ENCODE measurements around the genes SCN5A and TTC21A.

GRCh38 chr3:37432454-37433104 is 19.4 kb upstream of the ITGA9 start:
- PRO-cap = no peak

- PRO-cap = no peak
Observed at GRCh38 chr3:37453302-37454578, 1.8 kb downstream of the ITGA9 start.

- PRO-cap = no peak
Observed at GRCh38 chr3:37574602-37575149, 122.7 kb downstream of the ITGA9 start.

- PRO-cap = no peak
Observed at GRCh38 chr3:37812585-37812997, 49.1 kb upstream of the CTDSPL start.

DNA sequence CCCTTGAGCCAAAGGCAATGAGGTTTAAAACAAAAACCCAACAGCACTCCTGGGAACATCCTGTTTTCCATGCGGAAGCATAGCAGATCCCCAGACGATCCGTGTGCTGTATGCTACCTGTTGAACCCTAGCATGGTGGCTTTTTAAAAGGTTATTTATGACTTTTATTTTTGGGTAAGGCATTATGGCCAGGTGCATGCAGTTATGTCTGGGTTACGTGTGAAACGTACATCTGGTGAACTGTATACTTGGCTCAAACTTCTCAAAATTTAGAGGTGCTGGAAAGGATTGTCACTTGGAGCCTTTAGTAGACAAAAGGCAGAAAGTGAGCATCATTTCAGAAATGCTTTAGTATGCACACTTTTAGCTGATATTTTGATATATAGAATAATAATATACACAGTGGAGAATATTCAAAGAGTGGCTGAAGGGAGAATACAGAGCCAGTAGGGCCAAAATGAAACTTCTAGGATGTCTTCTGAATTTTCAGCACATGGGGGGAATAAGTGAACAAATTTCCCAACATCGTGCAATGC is 39.0 kb upstream of the CTDSPL start:
- PRO-cap = no peak

DNA sequence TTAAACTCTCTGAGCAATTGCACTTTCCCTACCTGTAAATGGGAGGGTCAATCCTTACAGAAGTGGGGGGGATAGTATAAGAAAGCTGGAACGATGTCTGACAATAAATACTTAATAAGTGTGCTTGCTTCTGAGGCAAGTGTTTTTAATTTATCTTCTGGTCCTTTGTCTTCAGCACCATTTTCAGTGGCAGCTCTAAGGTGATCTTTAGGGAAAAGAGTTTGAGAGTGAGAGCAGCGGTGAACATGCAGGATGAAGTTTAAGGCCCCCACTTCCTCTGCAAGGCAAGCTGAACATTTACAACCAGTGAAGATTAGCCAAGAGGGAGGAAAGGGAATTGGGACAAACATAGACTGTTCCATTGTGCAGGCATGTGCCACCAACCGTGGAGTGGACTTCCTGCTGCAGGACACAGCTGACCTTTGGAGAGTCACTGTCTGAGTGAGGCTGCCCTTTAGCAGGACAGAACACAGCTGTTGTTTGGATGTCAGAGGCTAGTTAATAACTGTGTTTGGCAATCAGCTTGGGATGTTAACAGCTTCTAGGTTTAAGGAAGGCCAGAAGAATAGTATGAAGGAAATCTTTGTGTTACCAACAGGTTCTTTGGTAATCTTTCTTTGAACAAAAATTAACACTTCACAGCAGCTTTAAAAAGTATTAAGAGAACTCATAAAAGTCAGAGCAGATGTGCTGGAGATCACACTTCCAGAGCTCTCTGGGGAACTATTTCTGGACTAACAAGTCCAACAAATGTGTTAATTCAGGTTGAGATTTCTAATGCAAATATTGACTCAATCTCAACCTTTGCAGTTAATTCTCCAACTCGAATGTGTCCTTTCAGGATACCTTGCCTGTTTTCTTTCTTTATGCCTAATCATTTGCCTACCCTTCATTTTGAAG is 31.3 kb downstream of the CTDSPL start:
- PRO-cap = no peak

DNA sequence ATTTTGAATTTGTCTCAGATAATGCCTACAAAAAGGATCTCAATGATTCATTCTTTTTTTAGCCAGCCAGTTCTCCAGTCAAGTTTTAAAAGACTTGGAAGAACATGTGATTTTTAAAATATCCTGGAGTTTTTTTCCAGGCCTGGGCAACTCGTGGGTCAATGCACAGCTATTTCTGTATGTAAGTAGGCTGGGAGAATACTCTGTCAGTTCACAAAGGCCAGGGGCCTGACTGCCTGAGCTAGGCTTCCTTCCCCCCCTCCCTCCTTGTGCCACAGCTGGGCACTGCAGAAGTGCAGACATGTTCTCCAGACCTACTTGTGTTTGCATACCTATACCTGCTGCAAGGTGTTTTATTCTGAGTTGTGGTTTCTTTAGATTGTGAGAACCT is 43.7 kb downstream of the CTDSPL start:
- PRO-cap = no peak

- PRO-cap = no peak
Observed at GRCh38 chr3:37916167-37916649, 54.5 kb downstream of the CTDSPL start.

DNA sequence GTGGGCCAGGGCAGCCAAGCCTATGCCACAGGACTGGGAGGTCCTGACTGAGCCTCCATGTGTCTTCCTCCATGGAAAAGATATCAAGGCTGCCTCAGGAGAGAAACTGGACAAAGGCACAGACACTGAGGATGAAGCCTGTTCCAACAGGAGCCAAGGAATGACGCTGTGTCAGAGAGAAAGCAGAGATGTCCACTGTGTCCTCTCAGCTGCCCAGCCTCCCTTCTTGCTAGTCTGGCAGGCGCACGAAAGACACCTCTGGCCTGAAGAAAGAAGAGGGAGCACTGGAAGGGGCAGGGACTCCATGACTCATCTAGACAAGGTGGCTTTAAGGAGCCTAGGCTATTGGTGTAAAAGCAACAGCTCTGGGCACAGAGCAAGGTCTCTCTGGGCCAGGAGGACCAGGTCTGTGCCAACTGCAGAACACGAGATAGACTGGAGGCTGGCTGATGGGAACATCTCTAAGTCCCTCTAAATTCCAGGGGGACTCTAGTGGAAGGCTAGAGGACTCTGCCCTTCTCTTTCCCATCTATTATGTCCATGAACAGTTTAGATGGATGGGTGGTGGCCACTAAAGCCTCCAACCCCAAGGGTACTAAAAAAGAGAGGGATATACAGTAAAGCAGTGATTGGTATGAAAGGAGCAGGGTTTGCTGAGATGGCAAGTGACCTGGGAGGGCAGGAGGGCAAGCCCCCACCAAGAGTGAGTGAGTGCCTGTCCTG is 1.3 kb downstream of the PLCD1 start:
- PRO-cap = no peak

- PRO-cap = no peak
Observed at GRCh38 chr3:38126111-38126900, 10.6 kb downstream of the ACAA1 start.

DNA sequence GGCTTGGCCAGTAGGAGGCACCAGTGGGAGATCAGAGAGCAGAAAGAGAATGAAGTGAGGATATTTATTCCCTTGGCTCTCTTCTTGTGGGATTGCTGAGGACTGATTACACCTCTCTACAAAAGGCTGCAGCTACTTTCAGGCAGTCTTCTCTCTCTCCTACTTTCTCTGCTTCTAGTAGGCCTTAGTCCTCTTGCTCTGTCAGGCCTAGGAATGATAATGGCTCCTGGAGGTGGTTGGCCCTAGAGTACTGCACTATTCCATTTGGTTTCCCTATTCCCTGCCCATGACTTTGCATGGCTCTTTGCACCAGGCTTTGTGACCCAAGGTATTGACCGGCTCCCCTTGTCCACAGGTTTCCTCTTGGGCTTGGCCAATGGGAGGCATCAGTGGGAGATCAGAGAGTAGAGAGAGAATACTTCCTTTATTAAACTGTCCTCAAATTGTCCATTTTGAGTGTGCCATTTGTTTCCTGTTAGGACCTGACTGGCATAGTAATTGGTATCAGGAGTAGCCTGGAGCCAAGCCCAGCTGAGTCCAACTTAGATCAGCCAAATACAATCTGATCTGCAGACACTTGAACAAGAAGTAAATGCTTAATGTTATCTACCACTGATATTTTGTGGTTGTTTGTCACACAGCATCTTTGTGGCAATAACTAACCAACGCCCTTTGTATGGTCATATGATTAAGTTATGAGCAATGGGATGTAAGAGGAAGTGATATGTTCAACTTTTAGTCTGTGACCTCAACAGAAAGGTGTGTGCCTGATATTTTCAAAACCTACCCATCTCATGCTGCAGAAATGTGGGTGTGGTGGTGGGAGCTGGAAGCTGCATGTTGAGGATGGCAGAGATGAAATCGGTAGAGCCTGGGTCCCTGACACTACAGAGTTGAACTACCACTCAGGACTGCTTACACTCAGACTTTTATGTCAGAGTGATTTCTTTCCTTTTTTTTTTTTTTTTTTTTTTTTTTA is 13.2 kb downstream of the MYD88 start:
- PRO-cap = no peak

GRCh38 chr3:38236227-38237152 is 29.1 kb upstream of the SLC22A13 start:
- PRO-cap = no peak

DNA sequence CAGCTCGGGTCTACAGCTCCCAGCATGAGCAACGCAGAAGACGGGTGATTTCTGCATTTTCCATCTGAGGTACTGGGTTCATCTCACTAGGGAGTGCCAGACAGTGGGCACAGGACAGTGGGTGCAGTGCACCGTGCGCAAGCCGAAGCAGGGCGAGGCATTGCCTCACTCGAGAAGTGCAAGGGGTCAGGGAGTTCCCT is 48.4 kb upstream of the ACVR2B start:
- PRO-cap = no peak

GRCh38 chr3:38443010-38443822 is 10.5 kb upstream of the ACVR2B start:
- PRO-cap = no peak

GRCh38 chr3:38610888-38611214 is 38.6 kb downstream of the SCN5A start:
- PRO-cap = no peak

- PRO-cap = unidirectional peak, minus-strand start at chr3:38649687
Observed at GRCh38 chr3:38649600-38650166, at the start of gene SCN5A. Gene SCN5A (minus strand): TSS chr3:38649687.

GRCh38 chr3:39013317-39013641 is 38.5 kb downstream of the SCN11A start:
- PRO-cap = no peak

DNA sequence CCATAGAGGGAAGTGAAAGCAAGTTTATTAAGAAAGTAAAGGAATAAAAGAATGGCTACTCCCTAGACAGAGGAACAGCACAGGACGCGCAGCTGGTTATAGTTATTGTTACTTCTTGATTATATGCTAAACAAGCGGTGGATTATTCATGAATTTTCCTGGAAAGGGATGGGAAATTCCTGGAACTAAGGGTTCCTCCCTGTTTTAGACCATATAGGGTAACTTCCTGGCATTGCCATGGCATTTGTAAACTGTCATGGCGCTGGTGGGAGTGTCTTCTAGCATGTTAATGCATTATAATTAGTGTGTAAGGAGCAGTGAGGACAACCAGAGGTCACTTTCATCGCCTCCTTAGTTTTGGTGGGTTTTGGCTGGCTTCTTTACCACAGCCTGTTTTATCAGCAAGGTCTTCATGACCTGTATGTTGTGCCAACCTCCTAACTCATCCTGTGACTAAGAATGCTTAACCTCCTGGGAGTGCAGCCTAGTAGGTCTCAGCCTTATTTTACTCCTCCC is 26.3 kb downstream of the SCN11A start:
- PRO-cap = no peak

- PRO-cap = no peak
Observed at GRCh38 chr3:39093674-39094131, 13.7 kb downstream of the GORASP1 start.

- PRO-cap = bidirectional peak, plus-strand start at chr3:39107757, minus-strand start at chr3:39107650
Observed at GRCh38 chr3:39107510-39108292, at the start of gene TTC21A. Gene TTC21A (plus strand): TSS chr3:39107680.

Data from mesothelial cell of epicardium (in vitro differentiated cells).